GM23248 (cell line): ENCODE measurements around a stretch of chr19.

GRCh38 chr19:4653873-4654278, 14.6 kb downstream of the TNFAIP8L1 start:
- RAMPAGE, long total RNA = no peak

- RAMPAGE, long total RNA = no peak
Measured at GRCh38 chr19:4697104-4697661, 26.5 kb downstream of the DPP9 start.

- RAMPAGE, long total RNA = no peak
Measured at GRCh38 chr19:4699207-4699608, 24.4 kb downstream of the DPP9 start.

DNA sequence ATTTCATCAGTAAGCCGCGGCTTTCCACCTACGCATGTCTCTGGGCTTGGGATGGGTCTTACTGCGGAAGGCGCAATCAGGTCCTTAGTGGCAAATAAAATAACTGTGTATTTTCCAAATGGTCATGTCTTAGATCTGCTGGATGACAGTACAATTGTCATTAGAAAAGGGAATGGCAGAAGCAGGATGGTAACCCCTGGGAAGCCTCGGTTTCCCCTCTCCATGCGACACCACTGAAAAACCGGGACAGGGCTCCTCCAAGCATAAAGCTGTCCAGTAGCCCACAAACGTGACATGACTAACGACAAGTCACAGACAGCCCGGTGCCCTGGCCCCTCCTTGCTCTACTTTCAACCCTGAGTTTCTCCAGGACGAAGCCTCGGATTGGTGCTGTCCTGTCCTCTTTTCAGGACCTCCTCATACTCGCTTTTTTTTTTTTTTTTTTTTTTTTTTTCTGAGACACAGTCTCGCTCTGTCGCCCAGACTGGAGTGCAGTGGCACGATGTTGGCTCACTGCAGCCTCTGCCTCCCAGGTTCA, 16.4 kb downstream of the DPP9 start:
- RAMPAGE, long total RNA = no peak

DNA sequence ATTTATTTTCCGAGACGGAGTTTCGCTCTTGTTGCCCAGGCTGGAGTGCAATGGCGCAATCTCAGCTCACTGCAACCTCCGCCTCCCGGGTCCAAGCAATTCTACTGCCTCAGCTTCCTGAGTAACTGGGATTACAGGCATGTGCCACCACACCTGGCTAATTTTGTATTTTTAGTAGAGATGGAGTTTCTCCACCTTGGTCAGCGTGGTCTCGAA, 502 bp upstream of the TICAM1 start:
- RAMPAGE, long total RNA = no peak

DNA sequence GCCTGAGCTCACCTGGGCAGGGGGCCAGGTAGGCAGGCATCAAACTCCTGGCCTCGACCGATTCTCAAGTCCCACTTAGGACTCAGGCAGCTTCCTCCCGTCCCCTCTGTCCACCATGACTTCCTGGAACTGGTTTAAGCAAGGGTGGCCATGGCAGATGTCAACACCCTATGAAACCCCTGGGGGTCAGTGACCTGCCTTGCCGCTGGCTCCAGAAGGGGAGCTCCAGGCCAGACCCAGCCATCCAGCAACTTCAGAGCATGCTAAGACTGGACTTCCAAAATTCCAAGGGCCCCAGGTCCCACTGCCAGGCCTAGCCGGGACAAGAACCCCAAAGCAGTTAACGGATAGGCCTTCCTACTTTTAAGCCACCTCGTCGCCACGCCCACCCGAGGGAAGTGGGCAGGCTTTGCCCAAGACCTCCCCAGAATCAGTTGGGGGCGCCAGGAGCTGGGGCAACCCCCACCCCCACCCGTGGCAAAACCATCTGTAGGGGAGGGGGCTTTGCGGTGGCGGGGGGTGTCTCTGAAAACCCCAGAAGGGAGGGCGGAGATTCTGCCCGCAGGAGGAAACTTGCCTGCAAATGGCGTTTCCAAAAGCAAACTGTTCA, 680 bp downstream of the PLIN3 start:
- RAMPAGE, long total RNA = no peak

GRCh38 chr19:4902453-4902769, 285 bp downstream of the ARRDC5 start:
- RAMPAGE, long total RNA = no peak

- RAMPAGE, long total RNA = no peak
Measured at GRCh38 chr19:4983699-4984275, 14.9 kb downstream of the KDM4B start.

- RAMPAGE, long total RNA = no peak
Measured at GRCh38 chr19:5102939-5103957, 134.3 kb downstream of the KDM4B start.

- RAMPAGE, long total RNA = no peak
Measured at GRCh38 chr19:5113261-5114034, 144.5 kb downstream of the KDM4B start.

DNA sequence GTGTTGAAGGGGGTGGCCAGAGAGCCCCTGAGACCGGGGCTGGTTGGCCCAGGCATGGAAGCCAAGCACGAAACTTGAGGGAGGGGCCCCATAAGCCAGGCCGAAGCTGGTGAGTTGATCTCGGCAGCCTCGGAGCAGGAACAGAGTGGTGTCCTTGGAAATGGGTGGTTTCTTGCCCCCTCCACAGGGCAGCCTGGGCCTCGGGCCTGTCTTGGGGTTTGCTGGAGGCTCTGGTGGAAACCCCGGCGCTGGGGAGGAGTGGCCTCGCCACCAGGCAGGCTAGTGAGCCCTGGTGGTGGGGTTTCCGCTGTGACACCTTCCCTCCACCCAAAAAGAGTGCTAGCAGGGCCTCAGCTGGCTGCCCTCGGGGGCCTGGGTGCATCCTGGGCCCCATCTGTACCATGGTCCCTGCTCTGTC, 157.9 kb downstream of the KDM4B start:
- RAMPAGE, long total RNA = no peak

DNA sequence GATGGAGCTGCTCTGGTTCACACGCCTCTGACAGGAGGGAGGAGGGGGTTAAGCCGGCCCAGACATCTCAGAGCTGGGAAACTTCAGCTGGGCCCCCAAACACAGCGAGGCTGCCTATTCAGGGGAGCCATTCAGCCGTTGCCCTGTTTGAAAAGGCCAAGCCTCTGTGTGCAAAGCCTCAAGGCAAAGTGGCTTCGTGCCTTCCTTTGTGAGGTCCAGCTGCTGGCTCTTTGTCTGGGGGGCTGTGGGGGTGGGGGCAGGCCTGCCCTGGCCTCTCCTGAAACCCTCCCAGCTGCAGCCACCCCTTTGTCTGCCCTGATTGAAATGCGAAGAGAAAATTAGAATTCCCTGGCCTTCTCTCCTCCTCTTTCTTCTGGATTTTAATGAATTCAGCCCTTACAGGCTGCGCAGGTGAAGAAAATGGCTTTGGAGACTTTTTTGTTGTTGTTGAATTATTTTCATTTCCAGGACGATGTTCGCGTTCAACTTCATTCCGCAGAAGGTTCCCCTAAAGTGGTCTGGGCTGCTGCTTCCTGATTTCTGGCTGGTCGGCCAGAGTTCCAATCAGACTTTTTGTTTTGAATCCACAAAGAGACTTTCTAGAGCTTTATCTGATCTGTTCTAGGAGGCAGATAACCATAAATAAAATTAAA, 147.2 kb downstream of the PTPRS start:
- RAMPAGE, long total RNA = no peak

DNA sequence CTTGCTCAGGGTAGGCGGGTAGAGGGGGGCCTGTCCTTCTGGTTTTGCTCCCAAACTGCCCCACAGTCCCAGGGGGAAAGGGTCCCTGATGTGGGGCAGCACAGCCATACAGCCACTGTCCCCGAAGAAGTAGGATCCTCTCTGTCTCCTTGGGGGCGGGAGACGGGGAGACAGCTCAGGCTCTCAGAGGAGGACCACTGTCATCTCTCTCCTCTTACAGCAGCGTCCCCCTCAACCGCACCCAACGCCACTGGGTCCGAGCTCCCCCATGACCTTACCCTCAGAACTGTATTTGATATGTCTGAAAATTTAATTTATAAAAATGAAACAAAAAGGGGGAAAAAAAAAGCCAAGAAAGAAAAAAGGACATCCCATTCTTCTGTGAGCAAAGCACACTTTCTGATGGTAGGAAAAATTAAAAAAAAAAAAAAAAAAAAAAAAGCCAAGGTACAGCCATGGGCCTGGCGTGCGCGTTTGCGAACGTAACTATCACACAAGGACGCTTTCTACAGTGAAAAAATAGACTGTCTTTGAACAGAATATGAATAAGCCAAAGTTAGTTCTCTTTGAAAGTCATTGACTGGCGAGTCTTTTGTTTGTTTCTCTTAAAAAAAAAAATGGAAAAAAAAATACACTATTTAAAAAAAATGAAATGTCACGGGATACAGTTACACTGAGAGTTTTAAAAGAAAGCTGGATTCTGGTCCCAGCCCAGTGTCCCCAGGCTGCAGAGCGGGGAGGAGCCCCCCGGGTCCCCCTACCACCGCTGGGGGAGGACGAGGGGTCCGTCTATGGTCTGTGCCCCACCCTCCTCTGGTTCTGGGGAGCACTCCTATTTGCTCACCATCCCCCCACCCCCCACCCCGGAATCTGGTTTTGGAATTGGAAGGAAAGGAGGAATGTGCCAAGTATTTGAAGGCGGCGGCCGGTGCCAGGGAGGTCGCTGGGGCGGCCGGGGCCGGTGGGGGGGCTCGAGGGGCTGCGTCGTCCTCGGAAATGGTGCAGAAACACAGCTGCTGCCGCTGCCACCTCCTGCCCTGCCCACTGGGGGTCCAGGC, 134.6 kb downstream of the PTPRS start:
- RAMPAGE, long total RNA = no peak

DNA sequence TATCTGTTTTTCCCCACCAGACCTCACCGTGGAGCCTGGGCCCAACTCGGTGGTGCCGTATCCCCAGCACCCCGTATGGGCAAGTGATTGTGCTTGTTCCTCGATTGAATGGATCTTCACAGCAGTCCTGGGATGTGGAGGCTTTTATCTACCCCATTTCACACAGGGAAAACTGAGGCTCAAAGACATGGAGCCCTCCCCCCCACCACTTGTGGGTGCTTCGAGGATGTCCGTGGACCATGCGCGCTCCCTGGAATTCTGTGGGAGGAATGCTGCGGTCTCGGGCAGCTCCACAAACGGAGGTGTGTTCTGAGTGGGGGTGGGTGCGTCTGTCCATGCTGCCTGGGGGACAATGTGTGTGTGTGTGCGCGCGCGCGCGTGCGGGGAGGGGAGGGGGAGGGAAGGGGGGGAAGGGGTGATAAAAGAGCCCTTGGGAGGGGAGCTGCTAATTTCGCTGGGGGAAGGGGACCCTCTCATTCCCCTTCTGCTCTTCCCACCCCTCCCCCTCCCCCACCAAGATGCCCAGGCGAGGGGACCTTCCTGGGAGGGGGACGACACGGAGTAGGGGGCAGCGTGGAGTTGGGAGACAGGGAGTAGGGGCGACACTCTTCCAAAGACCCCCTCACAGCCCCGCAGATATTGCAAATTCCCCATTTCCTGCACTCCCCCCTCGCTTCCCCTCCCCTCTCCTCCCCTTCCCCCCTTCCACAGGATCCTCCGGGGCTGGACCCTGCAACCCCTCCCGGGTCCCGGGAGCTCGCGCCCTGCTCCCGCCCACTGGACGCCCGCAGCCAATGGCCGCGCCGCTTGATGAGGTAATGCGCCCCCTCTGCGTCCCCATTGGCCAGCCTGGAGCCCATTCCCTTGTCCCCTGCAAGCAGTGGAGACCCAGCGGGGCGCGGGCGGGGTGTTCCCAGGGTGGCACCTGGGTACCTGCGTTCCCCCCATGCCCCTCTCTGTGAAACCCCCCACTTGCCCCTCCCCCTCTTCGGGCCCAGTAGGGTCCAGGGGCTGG, 18.9 kb upstream of the ZNRF4 start:
- RAMPAGE, long total RNA = no peak

DNA sequence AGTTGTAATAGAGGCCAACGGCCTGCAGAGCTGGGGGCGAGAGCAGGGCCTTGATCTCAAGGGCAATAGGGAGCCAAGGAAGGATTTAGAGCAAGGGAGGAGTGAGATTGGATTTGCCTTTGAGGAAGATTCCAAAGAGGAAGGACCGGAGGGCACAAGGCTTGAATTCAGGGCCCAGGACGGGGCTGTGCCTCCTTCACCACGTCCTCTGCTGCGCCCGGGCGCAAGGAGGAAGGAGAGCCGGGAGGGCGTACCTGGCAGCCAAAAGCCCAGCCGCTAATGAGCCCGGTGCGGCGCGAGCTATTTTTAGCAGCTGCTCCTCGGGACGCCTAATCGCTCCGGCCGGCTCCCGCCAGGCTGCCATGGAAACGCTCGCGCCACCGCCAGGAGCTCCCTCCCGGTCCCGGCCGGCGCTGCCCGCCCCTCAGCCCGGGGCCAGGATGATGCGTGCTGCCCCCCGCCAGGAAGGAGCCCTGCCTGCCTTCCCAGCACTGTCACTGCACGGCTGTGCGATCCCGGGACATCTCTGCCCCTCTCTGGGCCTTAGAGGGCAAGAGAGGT, 81.2 kb downstream of the ZNRF4 start:
- RAMPAGE, long total RNA = no peak

GRCh38 chr19:5546353-5546837, 76.2 kb downstream of the SAFB2 start:
- RAMPAGE, long total RNA = no peak

- RAMPAGE, long total RNA = no peak
Measured at GRCh38 chr19:5613376-5613953, 9.1 kb downstream of the SAFB2 start.

- RAMPAGE, long total RNA = no peak
Measured at GRCh38 chr19:5635049-5635981, 12.4 kb downstream of the SAFB start.

DNA sequence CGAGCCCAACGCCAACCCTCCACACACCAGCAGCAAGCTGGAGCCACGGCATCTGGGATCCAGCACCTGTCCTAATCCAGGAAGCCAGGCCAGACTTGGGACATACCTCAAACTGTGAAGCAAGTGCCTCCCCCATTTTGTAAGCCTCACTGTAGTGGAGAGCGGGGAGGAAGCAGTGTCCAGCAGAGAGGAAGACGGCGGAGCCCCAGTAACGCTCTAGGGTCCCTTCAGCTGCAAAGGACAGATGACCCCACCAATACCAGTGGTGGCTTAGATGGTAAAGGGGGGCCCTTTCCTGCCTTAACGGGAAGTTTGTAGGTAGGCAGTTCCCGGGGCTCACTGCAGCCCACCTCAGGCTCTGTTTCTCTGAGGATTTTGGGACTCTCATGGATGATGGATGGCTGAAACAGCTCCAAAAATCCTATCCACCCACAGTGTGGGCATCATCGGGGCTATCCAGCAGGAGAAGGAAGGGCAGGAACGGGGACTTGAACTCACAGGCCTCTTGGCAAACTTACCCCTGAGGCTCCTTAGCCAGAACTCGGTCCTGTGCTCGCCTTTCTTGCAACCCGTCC, 10.8 kb downstream of the MICOS13 start:
- RAMPAGE, long total RNA = no peak

- RAMPAGE, long total RNA = no peak
Measured at GRCh38 chr19:5691195-5691970, 1.3 kb downstream of the RPL36 start.